ENCODE measurements around the gene CDK14.

DNA sequence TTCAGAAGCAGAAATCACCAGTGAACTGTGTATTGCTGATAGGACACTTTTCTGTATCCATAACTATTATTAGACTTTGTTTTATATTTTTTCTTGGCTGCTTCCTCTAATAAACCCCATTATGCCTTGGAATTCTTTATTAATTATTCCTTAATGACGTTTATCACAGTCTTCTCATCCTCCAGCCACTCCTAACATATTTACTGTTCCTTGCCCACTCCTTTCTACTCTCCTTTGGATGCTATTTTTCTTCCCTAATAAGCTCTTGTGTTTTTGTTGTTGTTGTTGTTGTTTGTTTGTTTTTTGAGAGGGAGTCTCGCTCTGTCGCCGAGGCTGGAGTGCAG is 206.7 kb downstream of the SEMA3A start:
- RRBS = no CpG with 5 or more reads among the region's 4 CpGs

DNA sequence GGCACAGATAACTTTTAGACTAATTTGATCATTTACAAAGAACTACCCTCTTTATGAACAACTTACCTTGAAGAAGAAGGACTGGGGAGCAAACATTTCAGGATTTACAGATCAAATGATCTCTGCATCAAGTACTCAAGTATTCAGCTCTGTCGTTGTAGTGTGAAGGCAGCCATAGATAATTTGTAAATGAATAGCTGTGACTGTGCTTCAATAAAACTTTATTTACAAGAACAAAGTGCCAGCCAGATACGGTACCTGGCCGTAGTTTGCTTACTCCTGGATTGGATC is 388.1 kb upstream of the SEMA3A start:
- RRBS = no CpG with 5 or more reads among the region's 3 CpGs

DNA sequence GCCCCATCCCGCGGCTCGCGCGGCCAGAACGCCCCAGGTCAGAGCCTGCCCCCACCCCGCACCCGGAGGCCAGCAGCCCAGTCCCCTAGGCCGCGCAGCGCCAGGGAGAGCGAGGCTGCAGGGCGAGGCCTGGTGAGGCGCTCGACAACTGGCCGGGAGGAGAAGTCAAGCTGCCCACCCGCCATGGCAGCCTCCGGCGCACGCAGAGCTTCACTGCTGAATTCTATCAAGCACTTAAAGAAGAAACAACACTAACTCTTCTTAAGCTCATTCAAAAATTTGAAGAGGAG is 246.9 kb downstream of the SEMA3D start:
- RRBS = no CpG with 5 or more reads among the region's 20 CpGs

GRCh38 chr7:85184809-85185372 is 2.0 kb downstream of the SEMA3D start:
- RRBS = no CpG with 5 or more reads among the region's 18 CpGs

GRCh38 chr7:86654274-86654606 is 10.5 kb downstream of the GRM3 start:
- RRBS = no CpG with 5 or more reads among the region's 3 CpGs

DNA sequence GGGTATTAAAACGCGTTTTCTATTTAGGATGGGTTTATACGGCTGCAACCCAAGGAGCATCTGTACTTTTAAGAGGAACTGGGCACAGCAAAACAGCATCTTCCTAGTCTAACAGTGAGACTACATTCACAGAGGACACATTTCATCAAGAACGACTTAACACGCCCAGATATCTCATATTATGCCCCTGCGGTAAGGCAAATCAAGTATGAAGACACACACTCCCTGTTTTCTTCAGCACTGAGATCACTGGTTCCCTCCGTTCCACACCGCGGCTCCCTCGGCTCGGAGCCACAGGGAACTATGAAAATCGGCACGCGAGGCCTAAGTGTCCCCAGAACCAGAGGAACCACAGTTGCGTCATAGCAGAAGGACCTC is 439 bp upstream of the DMTF1 start:
- RRBS = no CpG with 5 or more reads among the region's 15 CpGs

DNA sequence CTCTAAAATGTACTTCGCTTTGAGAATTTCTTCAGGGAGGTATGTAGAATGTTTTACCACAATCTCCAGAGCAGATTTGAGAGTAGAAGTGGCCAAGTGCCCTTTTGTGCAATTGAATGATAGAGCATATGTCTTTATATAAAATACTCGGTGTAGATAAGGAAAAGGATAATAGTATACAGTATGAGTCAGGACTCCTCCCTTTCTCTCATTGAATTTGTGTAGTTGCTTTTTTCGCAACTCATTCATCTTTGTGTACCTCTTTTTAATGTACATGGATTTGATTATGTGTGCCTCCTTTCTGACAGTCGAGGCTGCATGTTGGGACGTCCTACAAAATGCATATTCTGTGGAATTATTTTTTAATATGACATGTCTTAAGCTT is 1.1 kb downstream of the DMTF1 start:
- RRBS = no CpG with 5 or more reads among the region's 5 CpGs

GRCh38 chr7:87161391-87162089 is 9.3 kb downstream of the DMTF1 start:
- RRBS = no CpG with 5 or more reads among the region's 5 CpGs

- RRBS = 1% methylated on average over 30 of the region's 80 CpGs
Measured at GRCh38 chr7:87220013-87220940, 745 bp upstream of the TMEM243 start.

- RRBS = no CpG with 5 or more reads among the region's 6 CpGs
Measured at GRCh38 chr7:87420058-87420688, 55.3 kb downstream of the ABCB4 start.

GRCh38 chr7:90345219-90346389 is 912 bp upstream of the GTPBP10 start:
- RRBS = no CpG with 5 or more reads among the region's 23 CpGs

DNA sequence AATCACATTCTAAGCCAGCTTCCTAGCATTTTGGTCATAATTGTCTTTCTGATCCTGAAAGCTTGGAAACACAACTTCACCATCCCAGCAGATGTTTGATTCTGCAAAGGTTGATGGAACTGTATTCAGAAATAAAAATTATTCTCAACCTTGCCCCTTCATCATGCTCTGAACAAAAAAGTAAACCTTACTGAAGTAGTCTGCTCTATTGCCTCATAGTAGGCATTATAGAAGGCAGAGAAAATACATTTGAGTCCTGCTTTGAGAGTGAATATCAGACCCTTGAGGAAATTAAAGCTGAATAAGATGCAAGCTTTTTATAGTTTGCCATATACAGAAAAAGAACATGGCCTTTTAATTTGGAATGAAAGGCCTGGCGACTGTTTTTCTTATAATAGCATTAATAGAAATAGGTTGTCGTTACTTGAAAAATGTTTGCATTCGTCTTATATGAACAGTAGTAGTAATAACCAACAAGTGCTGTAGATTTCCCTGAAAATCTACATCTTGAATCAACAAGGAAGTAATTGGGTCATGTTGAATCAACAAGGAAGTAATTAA is 7.9 kb downstream of the CLDN12 start:
- RRBS = no CpG with 5 or more reads among the region's 3 CpGs

- RRBS = no CpG with 5 or more reads among the region's 12 CpGs
Measured at GRCh38 chr7:90594688-90595423, 1.3 kb upstream of the CDK14 start.

GRCh38 chr7:90595519-90596734 is at the start of gene CDK14:
CDK14 (plus strand) TSS chr7:90596321.
- RRBS = 2% methylated on average over 64 of the region's 132 CpGs

GRCh38 chr7:90721298-90721830 is 125.2 kb downstream of the CDK14 start:
- RRBS = no CpG with 5 or more reads among the region's 4 CpGs

GRCh38 chr7:90766684-90767024 is 170.5 kb downstream of the CDK14 start:
- RRBS = no CpG with 5 or more reads among the region's 8 CpGs

DNA sequence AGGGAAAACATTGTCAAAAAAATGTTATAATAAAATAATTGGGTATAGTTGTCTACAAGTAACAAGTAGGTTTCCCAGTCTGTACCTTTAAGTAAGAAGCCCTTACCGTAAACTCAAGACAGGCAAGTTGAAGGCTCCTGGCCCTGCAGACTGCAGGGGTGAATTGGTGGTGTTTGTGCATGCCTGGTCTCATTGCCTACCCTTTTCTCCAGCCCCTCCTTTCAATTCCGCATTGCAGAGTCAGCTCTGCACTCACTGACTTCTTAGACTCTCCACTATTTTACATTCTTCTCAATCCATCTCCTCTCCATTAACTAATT is 135.7 kb upstream of the FZD1 start:
- RRBS = no CpG with 5 or more reads among the region's 2 CpGs

DNA sequence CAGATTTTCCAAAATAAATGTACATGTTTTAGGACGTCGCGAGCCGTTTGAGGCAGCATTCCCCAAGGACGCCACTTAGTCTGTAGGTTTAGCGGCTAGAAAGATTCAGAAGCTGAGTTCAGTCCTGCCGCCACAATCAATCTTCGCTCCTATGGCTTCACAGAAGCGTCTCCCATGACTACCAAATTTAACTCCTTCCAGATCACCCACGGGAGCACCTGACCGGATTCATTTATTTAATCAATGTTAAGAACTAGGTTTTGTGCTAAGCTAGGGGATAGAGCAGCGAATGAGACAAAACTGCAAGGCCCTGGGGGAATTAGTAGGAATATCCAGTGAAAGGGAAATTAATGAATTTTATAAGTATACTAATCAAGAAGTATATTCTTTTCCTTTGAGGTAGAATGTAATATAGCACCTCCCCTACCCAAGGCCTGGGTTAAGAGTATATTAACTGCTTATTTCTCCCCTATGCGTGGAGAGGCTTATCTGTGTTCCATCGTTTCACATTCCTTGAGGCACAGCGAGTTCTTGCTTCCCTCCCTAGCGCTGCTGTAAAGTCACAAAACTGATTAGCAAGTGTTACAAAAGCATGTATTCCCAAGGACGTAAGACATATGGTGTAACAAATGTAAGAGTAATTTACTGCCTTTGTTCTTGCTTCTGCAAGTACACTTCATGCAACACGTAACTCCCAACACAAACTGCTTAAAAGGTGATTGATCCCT is 1.0 kb upstream of the CYP51A1 start:
- RRBS = no CpG with 5 or more reads among the region's 18 CpGs

GRCh38 chr7:92246731-92246968 is 876 bp downstream of the ANKIB1 start:
- RRBS = 0% methylated on average over 1 of the region's 10 CpGs

DNA sequence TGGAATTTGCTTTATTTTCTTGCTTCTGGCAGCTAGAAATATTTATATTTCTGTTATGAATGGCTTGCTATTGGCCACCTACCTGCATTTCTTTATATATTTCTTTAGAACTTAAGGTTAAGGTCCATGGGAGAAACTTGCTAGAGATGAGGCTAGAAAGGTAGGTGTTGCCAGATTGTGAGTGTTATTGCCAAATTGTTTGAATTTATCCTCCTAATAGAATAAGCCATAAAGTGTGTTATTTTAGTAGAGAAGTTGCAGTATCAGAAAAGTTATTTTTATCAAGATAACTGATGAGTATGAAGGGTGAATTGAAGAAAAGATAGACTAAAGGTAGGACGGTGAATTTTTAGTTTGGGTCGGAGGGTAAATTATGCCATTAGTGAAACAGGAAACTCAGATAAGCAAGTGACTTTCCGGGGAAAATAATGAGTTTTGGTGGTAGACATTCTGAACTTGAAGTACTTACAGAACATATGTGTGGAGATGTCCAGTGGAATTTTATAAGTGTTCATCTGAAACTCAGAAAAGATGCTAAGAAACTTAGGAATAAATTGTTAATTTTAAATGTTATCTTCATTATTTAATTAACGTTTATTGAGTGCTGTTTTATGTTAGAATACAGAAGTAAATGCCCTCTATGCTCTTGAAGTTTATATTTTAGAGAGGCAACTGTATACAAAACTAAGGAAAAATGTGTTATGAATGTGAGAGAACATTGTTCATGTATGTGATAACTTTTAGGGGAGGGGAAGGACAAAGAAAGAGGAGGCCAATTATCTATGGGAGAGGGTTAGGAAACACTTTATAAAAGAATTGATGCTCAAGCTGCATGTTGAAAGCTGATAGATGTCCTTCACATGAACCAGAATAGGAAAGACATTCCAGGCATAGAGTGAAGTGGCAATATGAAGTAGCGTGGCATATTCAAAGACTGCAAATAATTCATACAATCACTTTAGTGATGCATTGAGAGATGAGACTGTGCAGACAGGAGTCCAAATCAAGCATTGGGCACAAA is 82.5 kb upstream of the GATAD1 start:
- RRBS = no CpG with 5 or more reads among the region's 5 CpGs